Skin of body (tissue), 2 donors: ENCODE measurements around a stretch of chr6.

- RAMPAGE, long total RNA: no peak
Measured at GRCh38 chr6:53647602-53647801, 18.1 kb downstream of the KLHL31 start.

- RAMPAGE, long total RNA: no peak
Measured at GRCh38 chr6:53654636-53655043, 10.9 kb downstream of the KLHL31 start.

GRCh38 chr6:53793163-53793946 lies 1.4 kb upstream of the LRRC1 start:
- RAMPAGE, long total RNA: no peak

DNA sequence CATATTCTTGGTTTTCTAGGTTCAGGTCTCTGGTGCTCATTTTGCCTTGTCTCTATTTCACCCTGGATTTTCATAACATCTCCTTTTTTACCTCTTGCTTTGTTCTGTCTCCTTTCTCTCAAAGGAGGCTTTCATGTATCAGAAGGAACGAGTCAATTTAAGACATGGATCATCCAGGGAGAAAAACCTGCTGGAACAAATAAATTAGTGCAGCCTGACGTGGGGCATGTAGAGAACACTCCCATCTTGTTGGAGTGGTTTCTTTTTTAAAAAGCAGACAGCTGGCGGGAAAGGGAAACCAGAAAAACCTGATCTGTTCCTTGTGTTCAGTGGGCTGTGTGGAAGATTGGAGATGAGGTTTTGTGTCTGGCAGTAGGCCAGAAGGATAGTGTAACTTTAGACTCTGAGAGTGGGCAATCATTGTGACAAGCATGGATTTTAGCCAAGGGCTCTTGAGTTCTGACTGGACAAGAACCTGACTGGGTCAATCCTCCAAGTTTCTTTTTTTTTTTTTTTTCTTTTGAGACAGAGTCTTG lies 132.3 kb downstream of the LRRC1 start:
- RAMPAGE, long total RNA: no peak

DNA sequence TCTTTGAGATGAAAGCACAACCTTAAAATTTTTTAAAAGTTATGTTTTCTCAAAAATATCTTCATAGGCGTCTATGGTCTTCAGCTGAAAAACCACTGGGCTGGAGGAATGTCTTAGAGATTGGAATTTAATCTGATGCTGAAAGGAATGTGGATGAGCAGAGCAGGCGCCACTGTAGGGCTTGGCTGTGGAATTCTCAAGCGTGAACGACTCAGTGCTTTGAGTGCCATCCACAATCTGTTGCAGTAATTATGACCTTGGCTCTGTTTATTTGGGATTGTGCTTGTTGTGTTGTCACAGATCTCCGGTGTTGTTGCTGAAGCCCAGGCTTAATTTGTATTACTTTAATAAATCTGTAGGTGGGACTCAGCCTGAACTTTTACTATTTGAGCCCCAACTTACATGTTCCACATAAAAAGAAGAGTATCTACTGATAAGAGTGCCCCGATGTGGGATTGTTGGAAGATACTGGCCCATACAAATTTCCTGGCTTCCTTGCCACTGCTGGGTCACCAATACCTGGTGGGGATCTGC lies 149.2 kb upstream of the MLIP start:
- RAMPAGE, long total RNA: no peak

- RAMPAGE, long total RNA: no peak
Measured at GRCh38 chr6:54846924-54847325, 354 bp downstream of the FAM83B start.

GRCh38 chr6:54848348-54848633 lies 1.7 kb downstream of the FAM83B start:
- RAMPAGE, long total RNA: no peak

DNA sequence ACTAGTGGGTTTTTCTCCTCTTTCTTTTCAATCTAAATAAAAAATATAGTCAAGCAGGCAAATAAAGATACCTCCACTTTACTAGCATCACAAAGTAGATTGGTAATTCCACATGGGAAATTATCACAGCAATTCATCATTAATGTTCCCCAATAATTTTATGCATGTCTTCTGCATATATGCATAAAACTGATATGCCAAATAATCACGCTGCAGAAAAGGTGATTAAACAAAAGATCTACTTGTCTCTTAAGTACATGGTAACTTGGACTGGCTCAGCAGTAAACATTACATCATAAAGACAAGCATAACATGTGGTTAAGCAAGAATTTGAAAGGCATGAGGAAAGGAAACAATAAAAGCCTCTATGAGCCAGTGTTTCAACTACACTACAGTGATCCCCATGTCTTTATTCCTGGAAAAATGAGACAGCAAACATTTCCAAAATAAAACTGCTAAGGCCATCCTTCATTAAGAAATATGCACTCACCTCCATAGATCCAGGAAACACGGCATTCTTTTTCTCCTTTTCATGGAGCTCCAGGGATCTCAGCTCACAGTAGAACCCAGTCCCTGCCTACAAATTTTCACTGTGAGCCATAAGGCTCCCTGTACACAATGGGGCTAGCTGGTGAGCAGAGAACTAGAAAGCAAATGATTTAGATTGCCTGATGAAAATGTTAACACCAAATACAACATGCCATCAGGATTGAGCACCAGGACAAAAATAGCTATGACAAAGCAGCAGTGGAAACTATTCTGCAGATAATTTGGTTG lies 156.2 kb downstream of the COL21A1 start:
- RAMPAGE, long total RNA: no peak

DNA sequence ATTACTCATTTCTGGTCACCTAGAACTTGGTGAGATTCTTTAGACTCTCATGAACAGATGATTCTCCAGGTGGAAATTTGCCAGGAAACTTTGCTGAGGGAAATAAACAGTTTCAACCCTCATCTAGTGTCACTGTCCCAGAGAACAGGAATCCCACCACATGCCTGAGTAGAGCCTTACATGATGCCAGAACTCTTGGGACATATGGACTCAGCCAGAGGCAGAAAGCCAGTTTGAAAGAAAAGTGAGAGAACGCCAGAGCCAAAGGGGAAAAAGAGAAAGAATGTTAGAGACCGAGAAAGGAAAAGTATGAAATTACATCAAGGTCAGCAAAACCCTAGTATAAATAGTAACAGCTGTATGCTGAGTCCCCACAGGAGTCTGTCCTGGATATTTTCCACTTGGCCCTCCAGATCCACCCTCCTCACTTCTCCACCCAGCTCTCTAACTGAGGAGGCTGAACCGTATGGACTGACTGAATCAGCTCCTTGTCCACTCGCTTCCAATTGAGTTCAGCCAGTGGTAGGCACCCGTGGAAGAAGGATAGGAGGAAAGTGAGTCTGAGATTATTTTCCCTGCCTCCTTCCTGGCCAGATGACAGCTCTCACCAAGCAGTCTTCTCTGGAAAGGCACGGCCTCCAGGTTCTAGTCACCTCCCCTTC lies 127.6 kb upstream of the COL21A1 start:
- RAMPAGE, long total RNA: no peak

GRCh38 chr6:56508348-56508895 lies 261.0 kb upstream of the COL21A1 start:
- RAMPAGE, long total RNA: no peak

DNA sequence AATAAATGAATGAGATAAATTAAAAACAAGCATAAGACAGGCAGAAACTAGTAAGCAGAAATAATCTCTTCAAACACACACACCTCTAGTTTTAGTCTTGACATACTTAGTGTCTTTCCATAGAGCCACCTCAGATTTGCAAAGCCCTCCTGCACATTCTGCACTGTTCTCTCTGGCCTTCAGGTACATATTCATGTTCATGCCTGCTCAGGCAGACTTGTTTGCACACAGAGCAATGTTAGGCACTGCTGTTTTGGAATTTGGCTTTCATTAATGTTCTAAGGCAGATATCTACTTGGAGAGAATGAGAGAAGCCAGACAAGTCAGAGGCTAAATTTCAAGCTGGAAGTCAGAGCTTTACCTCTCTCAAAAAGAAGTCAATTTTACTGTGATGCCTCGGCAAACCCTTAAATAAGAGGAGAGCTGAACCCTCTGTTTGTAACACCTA lies 290.6 kb downstream of the DST start:
- RAMPAGE, long total RNA: no peak

- RAMPAGE, long total RNA: no peak
Measured at GRCh38 chr6:56690563-56691132, 264.0 kb downstream of the DST start.

DNA sequence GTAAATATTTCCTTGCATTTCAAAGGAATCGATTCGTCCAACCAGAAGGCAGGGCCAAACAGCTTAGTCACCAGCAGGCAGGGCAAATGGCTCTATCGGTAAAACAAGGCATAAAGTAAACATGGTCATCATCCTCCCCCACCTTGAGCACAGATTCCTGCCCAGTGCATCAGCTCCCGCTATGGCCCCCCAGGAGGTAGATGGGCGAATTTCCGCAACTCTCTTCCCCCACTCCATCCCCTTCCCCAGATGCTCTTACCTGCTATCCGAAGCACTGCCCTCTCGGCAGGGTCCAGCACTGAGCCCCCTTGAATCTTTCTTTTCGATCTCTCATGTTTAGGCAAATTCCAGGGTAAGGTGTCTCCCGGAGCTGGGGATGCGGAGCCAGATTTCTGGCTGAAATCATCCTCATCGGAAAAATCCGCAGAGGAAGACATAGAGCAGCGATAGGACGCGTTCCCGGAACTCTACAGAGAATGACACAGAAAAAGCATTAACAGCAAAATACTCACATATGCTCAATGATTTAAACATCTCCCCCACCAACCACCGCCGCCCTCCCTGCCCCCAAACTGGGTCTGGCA lies 103.4 kb downstream of the DST start:
- RAMPAGE, long total RNA: no peak

DNA sequence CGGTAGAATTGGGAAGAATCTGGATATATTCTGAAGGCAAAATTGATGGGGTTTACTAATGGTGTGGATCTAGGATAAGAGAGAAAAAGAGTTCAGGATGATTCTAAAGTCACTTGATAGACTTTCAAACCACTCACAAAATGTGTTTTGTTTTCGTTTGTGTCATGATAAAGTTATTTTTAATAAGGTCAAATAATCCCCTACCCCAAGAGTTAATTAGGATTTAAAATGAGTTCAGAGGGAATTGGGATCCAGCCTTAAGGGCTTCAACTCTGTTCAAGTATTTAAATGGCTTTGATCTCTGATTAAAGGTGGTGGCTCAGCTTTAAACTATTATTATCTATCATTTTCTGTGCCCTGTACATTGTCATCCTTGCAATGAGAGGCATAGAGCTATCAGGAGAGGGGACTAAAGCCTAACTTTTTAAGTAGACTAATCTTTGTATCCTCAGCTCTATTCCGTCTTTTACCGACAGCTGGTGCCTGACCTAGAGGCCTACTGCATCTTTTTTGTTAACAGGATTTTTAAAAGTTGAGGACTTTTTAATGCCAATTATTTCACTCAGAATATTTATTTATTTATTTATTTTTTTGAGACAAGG lies 995 bp upstream of the BAG2 start:
- RAMPAGE, long total RNA: no peak

GRCh38 chr6:57173629-57173862 lies 1.4 kb downstream of the BAG2 start:
- RAMPAGE, long total RNA: no peak

- RAMPAGE, long total RNA: no peak
Measured at GRCh38 chr6:57252873-57253470, 30.9 kb upstream of the RAB23 start.

GRCh38 chr6:57257750-57258817 lies 36.0 kb upstream of the RAB23 start:
- RAMPAGE, long total RNA: no peak

GRCh38 chr6:57316330-57317276 lies 827 bp upstream of the PRIM2 start:
- RAMPAGE, long total RNA: no peak

- RAMPAGE, long total RNA: no peak
Measured at GRCh38 chr6:60622108-60622532, 1663.9 kb downstream of the KHDRBS2 start.

- RAMPAGE, long total RNA: no peak
Measured at GRCh38 chr6:61037939-61038439, 1248.0 kb downstream of the KHDRBS2 start.